ENCODE data around the genes ITM2B, SETDB2 and PHF11.

GRCh38 chr13:47215661-47216093 is 318.8 kb upstream of the HTR2A start:
- PRO-cap: no peak

GRCh38 chr13:48096582-48097104 is 1.7 kb upstream of the MED4 start:
- PRO-cap: no peak

GRCh38 chr13:48123850-48124412 is 29.0 kb upstream of the MED4 start:
- PRO-cap: unidirectional peak, plus-strand start at chr13:48124297

DNA sequence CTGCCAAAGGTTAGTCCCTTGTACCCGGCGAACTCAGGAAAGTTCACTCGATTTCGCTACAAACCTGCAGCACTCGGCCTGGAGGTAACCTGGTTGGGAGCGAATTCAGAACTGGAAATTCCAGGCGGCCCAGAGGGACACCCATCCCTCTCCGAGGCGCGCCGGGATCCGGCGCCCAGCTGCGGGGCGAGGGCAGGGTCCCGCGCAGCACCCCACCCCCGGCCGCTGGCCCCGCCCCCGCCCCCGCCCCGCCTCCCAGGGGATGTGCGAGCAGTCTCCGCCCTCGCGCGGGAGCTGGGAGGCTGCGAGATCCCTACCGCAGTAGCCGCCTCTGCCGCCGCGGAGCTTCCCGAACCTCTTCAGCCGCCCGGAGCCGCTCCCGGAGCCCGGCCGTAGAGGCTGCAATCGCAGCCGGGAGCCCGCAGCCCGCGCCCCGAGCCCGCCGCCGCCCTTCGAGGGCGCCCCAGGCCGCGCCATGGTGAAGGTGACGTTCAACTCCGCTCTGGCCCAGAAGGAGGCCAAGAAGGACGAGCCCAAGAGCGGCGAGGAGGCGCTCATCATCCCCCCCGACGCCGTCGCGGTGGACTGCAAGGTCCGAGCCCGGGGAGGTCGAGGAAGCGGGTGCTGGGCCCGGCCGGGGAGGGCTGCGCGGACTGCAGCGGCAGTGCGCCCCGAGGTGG is at the start of gene ITM2B:
TSS of gene ITM2B (plus strand) at position 321 of the 680 bp plus-strand sequence.
- PRO-cap: bidirectional peak, plus-strand start at position 299 of the sequence, minus-strand start at position 181 of the sequence

DNA sequence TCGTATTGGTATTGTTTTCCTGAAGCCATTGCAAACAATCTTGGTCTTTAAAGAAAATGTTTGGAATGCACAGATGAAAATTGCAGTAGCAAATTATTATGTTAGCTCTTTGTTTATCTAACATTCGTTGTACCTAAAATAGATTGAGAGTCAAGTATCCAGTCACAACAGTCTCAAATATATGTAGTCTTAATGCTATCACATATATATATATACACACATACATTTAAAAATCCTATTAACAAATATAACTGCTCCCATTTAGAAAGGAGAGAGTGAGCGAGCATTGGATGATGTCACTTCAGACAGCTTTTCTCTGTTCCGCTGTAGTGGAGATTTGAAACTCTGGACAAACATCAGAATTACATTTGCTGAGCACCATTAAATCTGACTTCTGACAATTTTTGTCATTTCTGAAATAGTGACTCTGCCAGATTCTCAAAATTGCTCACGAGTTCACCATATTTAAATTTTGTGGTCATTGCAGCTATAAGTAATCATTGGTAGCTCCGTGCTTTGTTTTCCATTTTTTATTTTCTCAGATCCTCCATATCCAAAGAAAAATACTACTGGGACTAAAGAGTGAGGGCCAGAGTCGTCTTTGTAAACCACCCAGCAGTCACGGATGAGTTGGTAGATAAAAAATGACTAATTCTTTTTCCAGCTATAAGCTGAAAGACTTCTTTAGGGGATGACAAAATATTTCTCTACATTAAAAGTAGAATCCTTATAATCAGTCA is 2.0 kb downstream of the ITM2B start:
- PRO-cap: no peak

DNA sequence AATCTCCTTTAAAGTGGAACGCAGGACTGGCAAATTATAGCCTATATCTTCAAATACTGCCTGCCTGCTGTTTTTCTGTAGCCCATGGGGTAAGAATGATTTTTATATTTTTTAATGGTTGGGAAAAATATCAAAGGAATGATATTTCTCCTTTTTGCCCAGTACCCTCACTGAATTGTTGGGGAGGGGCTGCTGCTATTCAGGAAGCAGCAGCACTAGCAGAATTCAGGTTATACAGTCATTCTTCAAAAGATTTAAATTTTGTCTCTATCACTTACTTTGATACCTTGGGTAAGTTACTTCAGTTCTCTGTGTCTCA is 6.7 kb downstream of the ITM2B start:
- PRO-cap: no peak

GRCh38 chr13:48411816-48412266 is 1.1 kb downstream of the LPAR6 start:
- PRO-cap: no peak

DNA sequence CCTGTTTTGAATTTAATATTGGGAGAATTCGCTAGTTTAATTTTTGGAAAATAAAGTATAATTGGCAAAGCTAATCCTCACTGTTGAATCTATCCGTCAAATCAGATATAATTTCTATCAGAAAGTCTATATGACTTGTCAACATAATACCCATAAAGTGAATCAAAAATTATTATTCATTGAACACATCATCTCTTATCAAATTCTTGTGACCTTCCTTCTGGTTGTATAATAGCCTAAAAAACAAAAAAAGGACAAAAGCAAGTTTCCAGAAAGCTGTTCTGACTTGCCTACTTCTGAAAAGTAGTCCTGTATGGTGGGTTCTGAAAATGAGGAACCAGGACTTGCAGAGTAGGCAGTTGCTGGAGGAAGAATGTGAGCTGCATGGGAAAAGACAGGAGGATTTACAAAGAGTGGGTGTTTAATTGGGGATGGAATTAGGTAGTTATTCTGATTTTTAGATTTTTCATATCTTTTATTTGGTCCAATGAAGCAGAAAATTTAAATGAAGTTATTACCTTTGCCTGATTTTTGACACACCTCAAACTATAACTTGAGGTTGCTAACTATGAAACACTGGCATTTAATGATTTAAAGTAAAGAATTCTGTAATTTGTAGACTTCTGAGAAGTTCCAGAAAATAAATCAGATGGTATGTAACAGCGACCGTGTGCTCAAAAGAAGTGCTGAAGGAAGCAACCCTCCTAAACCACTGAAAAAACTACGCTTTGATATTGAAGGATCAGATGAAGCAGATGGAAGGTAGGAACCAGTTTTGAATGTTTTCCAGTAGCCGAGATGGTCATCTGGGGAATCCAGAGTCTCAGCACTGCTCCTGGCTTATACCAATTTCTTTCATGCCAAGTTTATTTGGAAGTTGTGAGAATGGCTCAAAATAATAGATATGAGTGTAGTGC is 56.5 kb downstream of the RCBTB2 start:
- PRO-cap: no peak

- PRO-cap: no peak
Measured at GRCh38 chr13:48542200-48542504, 9.3 kb upstream of the RCBTB2 start.

DNA sequence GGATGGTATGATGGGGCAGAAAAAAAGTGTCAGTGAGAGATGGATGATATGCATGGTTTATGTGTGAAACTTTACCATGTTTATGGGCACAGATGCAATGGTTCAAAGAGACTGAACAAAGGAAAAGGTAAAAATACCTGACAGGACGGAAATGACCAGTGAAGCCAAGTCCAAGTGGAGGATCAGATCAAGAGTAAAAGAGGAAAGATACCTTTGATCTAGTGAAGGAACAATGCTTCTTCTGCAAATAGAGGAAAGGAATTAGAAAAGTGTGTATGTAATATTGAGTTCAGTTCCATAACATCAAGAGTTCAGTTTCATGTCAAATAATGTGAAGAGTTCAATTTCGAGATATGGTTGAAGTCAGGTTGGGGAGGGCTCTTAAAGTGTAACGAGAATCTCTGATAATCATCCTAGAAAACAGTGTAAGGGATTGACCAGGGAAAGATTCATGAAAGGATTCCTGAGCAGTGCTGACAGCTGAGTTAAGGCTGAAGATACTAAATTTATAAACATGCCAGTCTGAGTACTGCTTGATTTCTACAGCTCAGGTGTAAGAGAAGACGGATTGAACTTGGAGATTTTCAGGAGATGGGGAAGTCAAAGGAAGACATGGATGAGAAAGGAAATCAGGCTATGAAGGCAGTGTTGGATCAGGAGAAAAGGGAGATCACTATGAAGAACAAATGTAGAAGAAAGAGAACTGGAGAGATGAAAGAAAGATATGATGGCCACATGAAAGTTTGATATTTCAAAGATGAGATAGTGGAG is 112.6 kb upstream of the MLNR start:
- PRO-cap: no peak

- PRO-cap: no peak
Measured at GRCh38 chr13:49119218-49120686, 100.4 kb upstream of the MLNR start.

DNA sequence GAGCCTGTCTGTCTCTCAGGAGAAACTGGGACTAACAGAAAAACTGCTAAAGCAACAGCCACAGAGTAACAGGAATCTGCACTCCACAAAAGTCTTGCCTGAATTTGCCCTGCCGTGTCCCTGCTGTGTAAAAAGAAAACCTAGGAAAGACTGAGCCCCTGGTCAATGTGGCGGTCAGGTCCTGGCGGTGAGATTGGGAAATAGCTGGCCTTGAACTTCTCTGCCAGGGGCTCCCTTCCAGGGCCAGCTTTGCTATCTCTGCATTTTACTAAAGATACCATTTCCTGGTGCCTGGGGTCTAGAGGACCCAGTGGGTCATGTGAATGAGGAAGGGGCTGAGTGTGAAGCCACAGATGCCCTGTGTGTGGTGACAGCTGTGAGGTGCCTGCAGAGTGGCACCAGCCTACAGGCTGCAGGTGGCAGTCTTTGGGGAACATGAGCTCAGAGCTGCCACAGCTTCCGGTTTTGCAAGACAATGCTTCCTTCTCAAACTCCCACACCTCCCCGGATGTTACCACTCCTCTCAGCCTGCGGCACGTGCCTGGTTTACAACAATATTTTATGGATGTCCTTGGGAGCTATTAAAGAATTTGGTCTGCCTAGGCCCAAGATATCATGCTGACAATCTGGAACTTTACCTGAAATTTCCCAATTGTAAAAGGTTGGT is 5.2 kb upstream of the MLNR start:
- PRO-cap: no peak

DNA sequence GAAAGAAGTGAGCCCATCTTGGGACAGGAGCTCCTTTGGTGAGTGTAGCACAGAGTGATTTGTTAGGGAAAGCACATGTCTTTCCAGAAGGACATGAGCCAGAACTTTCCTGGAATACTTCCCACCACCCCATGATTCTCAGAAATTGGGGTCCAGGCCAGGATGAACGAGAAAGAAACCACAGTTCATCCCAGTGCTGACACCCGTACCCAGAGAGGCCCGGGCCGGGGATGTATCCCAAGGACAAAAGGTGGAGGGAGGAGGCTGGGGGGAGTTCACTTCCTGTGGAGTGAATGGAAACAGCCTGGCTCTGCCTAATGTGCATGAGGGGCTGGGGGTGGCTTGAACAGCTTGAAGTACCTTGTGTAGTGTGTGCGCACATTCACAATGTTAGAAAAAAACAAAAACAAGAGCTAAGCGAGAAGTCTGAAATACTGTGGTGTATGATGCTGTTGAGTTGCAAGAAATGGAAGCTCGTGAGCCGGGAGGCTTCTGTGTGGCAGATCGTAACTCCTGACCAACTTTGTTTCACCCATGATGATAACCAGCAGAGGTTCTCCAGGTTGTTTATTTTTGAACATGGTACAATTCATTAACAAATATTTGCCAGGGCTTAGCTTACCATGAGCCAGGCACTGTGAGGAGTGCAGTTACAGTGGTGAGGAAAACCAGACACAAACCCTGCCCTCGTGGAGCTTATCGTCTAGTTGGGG is 47.6 kb downstream of the CDADC1 start:
- PRO-cap: no peak

DNA sequence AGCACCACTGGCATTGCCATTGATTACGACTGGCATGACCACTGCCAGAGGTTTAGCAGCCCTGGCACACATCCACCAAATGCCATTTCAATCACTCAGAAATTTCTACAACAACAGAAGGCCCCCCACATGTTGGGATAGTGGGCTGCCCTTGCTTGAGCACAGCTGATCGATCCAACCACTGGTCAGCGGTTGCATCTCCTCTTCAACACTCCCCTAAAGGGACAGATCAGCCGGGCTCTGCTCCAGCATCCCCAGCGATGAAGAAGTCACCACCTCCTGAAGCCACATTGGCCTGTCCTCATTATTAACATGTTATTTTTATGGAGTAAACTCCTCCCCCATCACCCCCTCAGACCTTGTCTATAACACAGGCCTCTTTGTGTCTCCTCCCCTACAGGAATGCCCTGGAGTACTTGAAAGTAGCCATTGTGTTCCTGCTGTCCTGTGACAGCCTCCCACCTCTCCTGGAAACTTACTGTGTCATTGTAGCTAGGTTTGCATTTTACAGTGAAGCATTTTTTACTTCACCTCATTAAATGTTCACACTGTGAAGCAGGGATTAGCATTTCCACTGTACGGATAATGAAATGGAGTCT is 51.4 kb downstream of the CDADC1 start:
- PRO-cap: no peak

- PRO-cap: no peak
Measured at GRCh38 chr13:49443129-49443669, 665 bp downstream of the CAB39L start.

GRCh38 chr13:49443867-49444581 is at the start of gene SETDB2:
SETDB2 (plus strand) TSS chr13:49444274.
- PRO-cap: bidirectional peak, plus-strand start at chr13:49444293, minus-strand start at chr13:49444044

DNA sequence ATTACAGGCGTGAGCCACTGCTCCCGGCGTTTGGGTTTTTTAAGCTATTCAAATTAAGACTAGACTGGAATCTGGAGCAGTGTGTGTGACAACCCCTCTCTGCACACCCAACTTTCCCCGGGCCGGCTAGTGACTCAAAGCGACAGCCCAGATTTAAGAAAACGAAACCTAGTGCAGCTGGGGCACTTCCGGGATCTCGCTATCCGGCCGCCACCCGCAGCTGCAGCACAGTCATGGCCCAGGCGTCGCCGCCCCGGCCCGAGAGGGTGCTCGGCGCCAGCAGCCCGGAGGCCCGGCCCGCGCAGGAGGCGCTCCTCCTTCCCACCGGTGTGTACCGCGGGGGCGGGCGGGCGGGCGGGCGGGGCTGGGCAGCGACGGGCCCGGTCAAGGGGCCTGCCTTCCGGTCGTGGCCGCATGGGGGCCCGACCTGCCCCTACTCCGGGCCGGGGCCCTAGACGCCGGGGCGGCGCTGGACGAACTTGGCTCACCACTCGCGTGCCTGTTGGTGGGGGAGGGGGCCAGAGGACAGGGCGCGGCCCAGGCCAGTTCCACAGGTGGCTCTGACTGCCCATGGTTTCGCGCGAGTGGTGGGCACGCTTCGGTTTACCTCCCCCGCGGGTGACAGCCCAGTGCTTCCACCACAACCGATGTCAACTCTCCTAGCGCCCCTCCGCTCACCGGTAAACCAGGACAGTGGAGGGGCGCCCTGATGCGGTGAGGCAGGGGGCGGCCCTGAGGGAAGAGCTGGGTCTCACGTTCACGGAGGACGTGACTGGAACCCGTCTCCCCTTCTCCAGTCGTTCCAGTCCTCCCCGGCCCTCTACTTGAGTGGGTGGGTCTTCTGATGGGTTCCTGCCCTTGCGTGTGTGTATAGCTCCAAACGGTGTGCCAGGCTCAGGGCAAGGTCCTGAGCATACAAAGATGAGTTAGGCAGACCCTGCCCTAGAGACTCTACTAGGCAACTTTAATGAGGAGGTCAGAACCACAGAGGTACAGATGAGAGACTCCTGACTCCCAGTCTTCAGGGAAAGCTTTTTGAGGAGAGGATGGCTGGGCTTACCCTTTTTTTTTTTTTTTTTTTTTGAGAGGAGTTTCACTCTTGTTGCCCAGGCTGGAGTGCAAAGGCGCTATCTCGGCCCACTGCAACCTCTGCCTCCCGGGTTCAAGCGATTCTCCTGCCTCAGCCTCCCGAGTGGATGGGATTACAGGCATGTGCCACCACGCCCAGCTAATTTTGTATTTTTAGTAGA is at the start of gene PHF11:
TSS of gene PHF11 (plus strand) at position 185 of the 1,250 bp plus-strand sequence.
- PRO-cap: bidirectional peak, plus-strand start at position 191 of the sequence, minus-strand start at position 115 of the sequence

DNA sequence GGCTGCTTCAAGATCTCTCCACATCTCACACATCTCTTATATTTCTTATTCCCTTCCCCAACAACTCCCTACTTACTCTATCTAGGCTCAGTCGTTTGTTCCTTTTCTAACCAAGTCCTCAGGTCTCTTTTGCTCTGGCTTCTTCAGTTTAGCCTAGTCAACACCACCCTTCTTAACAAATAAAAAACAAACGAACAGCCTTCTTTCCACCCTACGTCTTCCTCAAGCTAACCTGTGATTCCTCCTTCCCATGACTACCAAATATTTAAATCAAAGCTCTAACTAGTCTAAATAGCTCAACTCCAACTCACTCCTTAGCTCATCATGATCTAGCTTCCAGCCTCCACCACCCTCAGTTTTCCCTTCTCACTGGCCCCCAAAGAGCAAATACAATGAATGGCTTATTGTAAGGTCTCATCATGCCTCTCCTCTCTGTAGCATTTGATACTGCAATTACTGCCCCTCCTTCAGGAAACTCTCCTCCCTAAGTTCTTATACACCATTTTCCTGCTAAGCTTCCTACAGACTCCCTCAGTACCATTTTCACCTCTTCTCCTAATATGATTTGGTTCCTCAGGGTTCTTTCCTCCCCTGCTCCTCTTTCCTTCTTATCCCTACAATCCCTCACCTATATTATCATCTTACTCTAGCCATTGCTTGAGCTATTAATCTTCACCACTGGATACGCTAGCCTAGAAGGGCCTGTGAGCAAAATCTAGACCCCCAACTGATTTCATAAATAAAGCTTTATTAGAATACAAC is 12.8 kb downstream of the KPNA3 start:
- PRO-cap: no peak

DNA sequence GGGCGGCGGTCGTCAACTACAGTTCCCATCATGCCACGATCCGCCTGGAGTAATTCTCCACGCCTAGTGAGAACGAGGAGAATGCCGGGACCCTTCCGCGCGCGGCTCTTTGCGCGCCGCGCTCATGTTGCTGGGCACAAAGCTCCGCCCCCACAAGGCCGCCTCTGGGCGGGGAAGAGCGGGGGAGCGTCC is 332 bp upstream of the KPNA3 start:
- PRO-cap: bidirectional peak, plus-strand start outside the sequence, minus-strand start at position 129 of the sequence

- PRO-cap: no peak
Measured at GRCh38 chr13:49938830-49939626, 2.9 kb upstream of the SPRYD7 start.

Data from parotid gland (tissue), 1 donor.